Mammary microvascular endothelial cell (primary cell): ENCODE data around the genes PRPF4B, FAM217A and LY86.

DNA sequence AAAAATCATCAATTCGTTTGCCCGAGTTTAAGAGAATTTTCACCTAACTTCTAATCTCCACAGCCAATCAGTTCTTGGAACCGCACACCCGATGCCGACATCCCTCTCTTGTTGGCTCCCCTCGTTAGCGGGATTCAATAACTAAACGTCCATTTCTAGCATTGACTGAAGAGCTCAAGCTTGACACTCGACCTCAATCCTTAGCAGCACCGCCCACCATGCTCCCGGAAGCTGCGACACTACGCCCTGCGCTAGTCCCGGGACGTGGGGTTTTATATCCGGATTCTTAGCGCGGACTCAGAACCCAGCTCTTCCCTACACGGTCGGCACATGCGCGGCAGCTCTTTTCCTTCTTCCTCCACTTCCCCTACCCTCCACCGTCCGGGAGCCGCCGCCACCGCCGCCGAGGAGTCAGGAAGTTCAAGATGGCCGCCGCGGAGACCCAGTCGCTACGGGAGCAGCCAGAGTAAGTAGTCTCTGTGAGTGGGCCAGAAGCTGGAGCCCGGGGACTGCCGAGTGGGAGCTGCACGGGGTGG lies at the start of gene PRPF4B:
TSS of gene PRPF4B (plus strand) at position 300 of the 536 bp plus-strand sequence.
- RAMPAGE, long total RNA, result start-site peak on the plus strand centred at position 349 of the sequence, 138 bp wide, 1,134 and 404 reads in 2 replicates

DNA sequence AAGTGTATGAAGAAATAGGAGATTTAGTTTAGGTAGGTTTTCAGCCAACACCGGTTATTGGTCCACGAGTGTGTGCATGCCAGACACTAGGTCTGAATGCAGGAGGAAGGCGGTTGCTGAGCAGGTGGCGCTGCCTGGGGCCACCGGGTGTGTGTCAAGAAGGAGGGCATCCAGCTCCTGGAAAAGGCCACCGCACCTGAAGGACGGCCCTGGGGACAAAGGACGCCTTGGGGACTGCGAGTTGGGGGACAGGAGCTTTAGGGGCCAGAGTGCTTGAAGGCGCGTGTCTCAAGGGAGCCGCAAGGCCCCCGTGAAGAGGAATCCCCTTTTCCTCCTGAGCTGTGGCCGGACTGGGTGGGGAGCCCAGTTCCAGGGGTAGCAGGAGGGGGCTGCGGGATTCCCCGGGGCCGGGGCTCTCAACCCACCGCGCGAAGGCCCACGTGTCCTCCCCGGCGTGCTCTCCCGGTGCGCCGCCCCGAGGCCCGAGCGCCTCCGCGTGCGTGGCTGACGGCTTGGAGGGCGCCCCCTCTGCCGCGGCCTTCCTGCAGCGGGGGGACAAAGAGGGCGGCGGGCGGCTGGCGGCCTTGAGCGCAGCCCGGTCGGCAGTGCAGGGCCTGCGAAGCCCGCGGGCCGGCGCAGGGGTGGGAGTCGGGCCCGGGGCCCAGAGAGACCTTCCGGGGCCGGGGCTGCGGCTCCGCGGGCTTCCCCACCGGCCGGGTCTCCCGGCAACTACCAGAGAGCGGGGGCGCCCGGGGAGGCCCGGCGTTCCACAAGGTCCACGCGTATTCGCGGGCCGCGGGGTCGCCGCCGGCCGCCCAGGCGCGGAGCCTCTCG lies at the start of gene FAM217A:
TSS of gene FAM217A (minus strand) at position 711 of the 834 bp plus-strand sequence.
- RAMPAGE, long total RNA, result no peak

DNA sequence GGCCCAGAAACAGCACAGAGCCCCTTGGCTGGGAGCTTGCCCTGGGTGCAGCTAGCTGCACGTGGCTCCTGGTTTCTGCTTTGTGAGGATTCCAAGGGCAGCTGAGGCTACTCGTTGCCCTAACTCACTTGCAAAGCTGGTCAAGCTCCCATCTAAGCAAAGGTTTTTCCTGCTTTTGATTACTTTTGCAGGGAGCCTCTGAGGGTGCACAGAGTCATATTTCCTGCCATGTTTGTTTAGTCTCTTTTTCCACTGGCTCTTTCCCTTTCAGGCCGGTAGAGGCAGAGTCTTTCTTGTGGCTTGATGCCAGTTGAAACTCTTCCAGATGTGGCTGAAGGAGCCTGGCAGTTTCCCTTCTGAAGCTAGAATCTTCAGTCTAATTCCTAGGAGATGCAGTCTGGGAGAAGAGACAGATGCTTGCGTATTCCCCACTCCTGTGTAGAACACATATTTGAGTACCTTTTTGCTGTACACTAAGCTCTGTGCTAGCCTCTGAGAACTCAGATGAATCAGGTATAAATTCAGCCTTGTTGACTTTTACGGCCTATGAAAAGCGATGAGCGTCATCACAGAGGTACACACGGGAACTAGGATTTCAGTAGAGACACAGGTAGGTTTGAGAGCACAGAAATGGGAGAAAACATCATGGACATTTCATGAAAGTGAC lies 118.6 kb upstream of the ECI2 start:
- RAMPAGE, long total RNA, result no peak

GRCh38 chr6:4446954-4447432 lies 311.6 kb upstream of the ECI2 start:
- RAMPAGE, long total RNA, result no peak

DNA sequence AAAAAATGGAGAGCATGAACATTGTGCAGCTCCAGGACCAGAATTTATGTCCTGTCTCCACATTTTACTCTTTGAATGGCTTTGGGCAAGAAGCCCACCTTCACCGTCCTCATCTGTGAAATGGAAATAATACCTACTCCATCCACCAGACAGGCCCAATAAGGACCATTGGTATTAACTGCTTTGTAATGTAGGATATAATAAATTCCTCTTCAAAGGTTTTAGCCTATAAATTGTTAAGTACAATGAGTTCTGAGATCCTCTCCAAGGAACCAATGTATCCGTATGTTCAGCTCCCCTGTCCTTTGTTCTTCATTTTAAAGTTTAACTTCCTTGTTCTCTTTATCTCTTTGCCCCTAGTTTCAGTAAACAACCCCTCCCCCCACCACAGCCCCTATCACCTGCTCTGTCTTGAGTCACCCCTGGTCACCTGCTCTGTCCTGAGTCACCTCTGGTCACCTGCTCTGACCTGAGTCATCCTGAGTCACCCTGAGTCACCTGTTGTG lies 288.8 kb upstream of the CDYL start:
- RAMPAGE, long total RNA, result no peak

GRCh38 chr6:5059262-5059913 lies 25.8 kb upstream of the PPP1R3G start:
- RAMPAGE, long total RNA, result no peak

GRCh38 chr6:5175625-5176043 lies 85.1 kb downstream of the LYRM4 start:
- RAMPAGE, long total RNA, result no peak

DNA sequence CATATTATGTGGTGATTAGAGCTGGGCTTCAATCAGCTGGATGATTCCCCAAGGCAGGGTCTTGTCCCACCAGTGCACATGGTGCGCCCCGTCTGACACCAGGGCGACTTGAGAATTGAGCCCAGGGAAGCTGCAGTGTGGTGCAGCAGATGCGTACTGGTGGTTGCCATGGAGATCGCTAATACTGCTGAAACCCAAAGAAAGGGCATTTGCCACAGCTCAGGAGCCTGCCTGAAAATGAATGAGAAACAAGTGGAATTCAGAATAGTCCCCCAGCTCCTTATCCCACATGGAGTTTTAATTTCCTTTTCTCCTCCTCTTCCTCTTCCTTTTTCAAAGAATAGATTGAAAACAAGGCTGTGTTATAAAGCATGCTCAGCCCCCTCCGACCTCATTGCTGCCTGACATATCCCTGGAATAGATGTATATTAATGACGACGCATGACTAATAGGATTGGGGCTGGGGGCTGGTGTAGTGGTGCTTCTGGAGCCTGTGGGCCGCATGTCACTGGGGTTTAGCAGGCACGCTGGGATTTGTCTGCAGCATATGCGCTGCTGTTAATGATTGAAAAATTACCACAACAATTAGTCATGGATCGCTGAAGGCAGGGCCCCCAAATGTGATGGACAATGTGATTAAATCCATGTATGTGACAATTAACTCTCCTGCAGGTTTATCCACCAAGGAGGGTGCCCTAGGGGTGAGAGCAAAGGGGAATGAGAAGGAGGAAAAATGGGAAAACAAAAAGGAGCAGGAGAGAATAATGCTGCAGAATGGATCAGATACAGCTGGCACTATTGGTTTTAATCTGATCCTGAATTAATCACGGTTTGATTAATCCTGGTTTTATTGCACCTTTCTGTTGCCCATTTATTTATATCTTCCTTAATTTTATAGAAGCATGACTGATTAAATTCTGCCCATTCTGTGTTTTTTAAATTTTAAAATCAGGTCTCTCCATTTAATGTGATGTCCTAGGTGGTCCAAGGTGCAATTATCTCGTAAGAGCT lies 210.7 kb downstream of the FARS2 start:
- RAMPAGE, long total RNA, result no peak

GRCh38 chr6:5653780-5654346 lies 352.9 kb downstream of the NRN1 start:
- RAMPAGE, long total RNA, result no peak

DNA sequence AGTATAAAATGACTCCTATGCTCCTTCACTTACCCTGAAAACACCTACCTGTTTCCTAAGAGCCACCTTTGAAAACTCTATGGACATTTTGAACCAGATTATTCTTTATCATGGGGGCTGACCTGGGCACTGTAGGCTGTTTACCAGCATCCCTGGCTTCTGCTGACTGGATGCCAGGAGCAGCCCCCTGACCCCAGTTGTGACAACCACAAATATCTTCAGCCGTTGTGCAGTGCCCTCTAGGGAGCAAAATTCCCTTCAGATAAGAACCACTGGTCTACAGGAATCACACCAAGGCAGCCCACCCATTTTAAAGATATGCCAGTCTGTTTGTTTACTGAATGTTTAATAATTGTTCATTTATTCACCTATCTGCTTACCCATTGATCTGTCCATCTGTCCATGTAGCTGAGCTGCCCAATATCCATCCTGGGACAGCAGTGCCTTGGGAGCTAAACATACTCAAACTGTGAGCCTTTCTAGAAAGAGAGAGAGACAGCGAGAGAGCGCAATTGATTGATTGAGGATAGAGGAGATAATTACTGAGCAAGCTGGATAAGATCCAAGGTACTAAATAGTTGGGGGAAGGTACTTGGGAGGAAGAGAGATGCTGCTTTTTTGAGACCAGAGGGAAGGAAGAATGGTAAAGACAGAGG lies 276.8 kb downstream of the NRN1 start:
- RAMPAGE, long total RNA, result no peak

GRCh38 chr6:5866532-5867196 lies 140.1 kb downstream of the NRN1 start:
- RAMPAGE, long total RNA, result no peak

DNA sequence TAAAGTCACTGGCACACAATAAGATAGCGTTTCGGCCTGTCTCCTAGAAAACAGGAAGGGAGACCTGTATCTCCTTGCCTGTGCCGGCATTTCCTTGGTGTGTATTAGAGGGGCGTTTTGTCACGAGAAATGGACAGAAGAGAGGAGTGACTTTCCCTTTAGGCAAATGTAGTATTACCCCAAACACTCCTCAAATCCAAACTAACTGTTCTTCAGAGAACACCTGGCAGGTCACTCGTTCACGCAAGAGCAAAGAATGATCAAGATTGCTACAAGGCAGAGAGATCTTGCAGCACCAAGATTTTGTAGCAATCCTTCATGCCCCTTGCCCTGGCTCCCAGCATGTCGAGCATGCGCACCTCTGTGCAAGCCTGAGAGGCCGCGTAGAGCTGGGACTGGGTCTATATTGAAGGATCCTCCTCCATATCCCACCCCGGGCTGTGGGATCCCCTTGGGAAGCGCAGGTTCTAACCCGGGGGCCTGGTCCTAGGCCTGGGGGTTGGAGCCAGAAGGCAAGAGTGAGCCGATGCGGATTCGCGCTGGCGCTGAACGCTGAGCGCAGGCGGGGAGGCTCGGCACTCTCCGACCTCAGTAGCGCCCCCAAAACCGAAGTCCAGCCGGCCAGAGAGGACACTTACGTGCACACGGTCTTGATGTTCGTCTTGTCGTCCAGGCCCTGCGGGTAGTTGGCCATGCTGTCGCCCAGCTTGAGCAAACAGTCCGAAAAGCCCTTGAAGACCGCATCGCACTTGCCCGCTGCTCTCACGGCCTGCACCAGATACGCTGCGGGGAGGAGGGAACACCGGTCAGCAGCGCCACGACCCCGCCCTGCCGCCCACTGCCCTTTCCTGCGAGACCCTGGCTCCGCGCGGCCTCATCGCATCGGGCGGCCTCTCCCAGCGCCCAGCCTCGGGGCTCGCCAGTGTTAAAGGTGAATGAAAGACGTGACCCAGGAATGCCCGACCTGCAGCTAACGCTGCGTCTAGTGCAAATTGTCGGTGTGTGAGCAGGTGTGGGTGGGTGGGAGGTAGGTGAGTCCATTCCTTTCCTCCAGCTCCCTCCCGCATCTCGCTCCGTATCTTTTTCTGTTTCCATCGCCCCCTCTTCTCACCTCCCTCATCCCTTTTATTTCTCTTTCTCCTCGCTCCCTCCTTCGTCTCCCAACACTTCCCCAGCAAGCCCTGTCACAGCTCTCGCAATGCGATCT lies 4.6 kb downstream of the NRN1 start:
- RAMPAGE, long total RNA, result no peak

GRCh38 chr6:6008340-6009498 lies 2.0 kb upstream of the NRN1 start:
- RAMPAGE, long total RNA, result no peak

GRCh38 chr6:6299330-6299857 lies 21.1 kb downstream of the F13A1 start:
- RAMPAGE, long total RNA, result no peak

GRCh38 chr6:6546878-6547457 lies 41.6 kb upstream of the LY86 start:
- RAMPAGE, long total RNA, result no peak

- RAMPAGE, long total RNA, result no peak
These were observed at the start of gene LY86 for GRCh38 chr6:6588288-6589181. Gene LY86 (plus strand): TSS chr6:6588720.

DNA sequence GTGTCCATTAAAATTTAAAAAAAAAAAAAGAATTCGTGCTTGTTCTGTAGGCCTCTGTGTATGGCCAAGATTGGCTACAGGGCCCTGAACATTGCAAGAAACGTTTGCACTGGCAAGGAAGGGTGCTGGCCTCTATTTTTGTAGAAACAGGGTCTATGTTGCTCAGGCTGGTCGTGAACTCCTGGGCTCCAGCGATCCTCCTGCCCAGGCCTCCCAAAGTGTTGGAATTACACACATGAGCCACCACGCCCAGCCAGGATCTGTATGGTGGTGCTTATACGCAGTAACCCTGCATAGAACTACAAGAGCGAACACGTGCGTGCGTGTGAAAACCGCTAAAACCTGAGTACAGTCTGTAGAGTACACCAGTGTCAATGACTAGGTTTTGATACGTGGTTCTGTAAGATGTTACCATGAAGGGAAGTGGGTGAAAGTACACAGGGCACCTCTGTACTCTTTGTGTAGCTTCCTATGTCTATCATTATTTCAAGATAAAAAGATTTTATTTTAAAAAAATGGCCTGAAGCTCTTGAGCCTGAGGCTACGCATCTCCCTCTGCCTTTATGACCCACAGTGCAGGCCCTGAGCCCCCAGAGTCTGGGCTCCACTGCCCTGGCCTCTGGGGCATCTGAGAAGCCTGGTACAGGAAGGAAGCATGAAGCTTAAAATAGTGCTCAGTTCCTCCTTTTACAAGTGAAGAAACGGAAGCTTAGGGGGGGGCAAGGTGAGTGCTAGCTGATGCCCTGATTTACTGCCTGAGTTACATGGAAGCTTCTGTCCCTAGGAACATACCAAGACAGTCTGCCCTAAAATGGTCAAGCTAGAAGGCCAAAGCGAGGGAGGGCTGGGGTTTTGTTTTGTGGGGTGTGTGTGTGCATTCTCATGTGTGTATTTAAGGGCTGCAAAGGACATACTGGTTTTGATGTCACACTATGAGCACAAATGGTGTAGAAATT lies 21.6 kb downstream of the LY86 start:
- RAMPAGE, long total RNA, result no peak

GRCh38 chr6:6681911-6682671 lies 93.6 kb downstream of the LY86 start:
- RAMPAGE, long total RNA, result no peak

- RAMPAGE, long total RNA, result no peak
These were observed 95.2 kb downstream of the LY86 start for GRCh38 chr6:6683287-6684485.

GRCh38 chr6:6723936-6724181 lies 135.3 kb downstream of the LY86 start:
- RAMPAGE, long total RNA, result no peak